Mesenchymal stem cell of adipose (primary cell): ENCODE results near the genes EIF2A and ERICH6.

DNA sequence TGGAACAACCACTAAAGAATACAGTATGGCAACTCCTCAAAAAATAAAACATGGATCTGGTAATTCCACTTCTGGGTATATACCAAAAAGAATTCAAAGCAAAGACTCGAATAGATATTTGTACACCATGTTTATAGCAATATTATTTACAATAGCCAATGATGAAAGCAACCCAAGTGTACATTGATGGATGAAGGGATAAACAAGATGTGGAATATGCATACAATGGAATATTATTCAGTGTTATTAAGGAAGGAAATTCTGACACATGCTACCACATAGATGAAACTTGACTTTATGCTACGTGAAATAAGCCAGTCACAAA lies 55.3 kb downstream of the PFN2 start:
- CAGE, long polyA plus RNA = no peak

DNA sequence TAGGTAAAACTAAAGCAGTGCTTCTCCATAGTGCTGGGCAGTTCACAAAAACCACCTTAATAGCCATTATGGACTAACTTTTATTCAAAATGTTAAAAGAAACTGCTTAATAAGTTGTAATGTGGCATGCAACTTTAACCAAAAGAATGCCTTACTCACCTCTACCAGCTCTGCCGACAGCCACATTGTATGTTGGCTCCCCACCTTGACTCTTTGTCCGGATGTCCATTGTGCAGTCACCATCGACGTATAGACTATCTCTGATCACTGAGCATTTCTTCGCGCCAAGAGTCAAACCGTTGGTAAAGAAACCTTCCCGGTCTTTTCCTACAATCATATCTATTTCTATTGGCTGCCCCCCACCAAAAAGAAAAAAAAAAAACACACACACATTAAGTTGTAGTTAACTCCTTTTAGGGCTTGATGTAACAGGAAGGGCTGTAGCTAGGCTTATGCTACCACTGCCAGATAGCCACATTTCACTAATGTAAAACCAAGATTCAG lies 2.4 kb downstream of the PFN2 start:
- CAGE, long polyA plus RNA = no peak

- CAGE, long polyA plus RNA = no peak
These were observed 584 bp downstream of the PFN2 start for GRCh38 chr3:149969941-149970681.

- CAGE, long polyA plus RNA = no peak
These were observed 107.3 kb upstream of the PFN2 start for GRCh38 chr3:150077967-150078342.

GRCh38 chr3:150225859-150226543 lies 182.1 kb upstream of the TSC22D2 start:
- CAGE, long polyA plus RNA = no peak

- CAGE, long polyA plus RNA = no peak
These were observed 153.7 kb upstream of the TSC22D2 start for GRCh38 chr3:150254303-150254890.

DNA sequence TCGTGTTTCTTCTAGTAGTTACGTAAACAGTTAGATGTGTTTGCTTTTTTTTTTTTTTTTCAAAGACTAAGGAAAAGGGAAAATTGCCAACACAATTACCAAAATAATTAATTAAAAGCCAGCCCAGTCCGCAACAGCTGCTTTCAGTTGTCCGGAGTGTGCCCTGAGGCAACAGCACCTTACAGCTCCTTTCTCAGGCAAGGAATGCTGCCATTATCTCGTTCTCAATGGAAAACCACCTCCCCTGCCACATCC lies 129.2 kb upstream of the TSC22D2 start:
- CAGE, long polyA plus RNA = no peak

DNA sequence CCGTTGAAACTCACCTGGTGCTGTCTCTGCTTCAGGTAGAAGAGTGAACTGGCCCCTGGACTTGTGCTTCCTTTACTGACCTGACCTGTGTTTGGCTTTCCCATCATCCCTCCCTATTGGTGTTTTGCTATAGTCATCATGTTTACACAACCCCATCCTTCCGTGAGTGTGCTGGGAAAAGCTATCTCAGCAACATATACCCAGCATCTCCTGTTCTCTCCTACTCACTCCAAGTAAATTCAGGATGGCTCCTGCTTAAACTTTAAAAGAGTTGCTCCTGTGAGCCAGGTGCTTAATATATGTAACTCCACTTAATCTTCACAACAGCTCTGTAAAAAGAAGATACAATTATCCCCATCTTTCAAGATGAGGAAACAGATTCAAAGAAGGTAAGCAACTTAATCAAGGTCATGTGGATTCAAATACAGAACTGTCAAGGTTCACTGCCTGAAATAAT lies 77.1 kb upstream of the TSC22D2 start:
- CAGE, long polyA plus RNA = no peak

- CAGE, long polyA plus RNA = no peak
These were observed 35.4 kb upstream of the TSC22D2 start for GRCh38 chr3:150372540-150373159.

GRCh38 chr3:150375900-150376687 lies 32.0 kb upstream of the TSC22D2 start:
- CAGE, long polyA plus RNA = no peak

DNA sequence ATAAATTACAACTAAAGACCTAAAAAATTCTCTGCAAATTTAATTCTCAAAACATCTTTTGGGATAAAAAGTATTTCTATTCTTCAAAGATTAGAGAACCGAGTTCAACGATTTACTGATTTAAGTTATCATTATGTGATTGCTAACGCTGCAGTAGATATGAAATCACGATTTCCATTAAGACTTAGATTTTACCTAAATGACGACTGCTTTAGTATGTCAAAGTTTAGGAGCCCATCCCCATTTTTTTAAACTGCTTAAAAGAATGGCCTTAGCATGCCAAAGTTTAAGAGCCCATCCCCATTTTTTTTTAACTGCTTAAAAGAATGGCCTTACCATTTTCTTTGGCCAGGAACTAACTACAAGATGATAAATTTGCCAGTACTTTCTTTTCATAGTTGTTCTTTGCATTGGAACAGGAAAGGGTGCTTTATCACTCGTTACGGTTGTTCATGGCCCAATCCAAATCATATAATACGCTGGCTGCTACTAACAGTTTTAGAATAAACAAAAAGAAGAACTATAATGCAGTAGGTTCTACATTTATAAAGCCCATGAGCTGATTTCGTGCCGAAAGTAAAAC lies 1.0 kb upstream of the TSC22D2 start:
- CAGE, long polyA plus RNA = no peak

DNA sequence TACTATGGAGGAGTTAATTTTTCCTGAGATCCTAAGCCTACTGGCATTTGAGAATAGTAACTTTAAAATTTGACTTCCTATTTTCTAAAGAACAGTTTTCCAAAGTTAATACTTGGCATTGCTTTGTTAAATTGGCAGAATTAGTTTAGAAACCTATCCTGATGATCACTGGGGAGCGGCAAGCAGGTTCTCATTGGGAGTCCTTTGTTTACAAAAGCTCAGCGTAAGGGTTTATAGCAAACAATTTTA lies 18.1 kb downstream of the TSC22D2 start:
- CAGE, long polyA plus RNA = no peak

GRCh38 chr3:150443940-150444526 lies 35.9 kb downstream of the TSC22D2 start:
- CAGE, long polyA plus RNA = no peak

- CAGE, long polyA plus RNA = no peak
These were observed at the start of gene EIF2A for GRCh38 chr3:150546577-150546858. Gene EIF2A, plus strand, starts transcription at chr3:150546787.

GRCh38 chr3:150617349-150618009 lies 14.4 kb downstream of the SELENOT start:
- CAGE, long polyA plus RNA = no peak

- CAGE, long polyA plus RNA = no peak
These were observed 32.3 kb downstream of the SELENOT start for GRCh38 chr3:150635404-150635896.

DNA sequence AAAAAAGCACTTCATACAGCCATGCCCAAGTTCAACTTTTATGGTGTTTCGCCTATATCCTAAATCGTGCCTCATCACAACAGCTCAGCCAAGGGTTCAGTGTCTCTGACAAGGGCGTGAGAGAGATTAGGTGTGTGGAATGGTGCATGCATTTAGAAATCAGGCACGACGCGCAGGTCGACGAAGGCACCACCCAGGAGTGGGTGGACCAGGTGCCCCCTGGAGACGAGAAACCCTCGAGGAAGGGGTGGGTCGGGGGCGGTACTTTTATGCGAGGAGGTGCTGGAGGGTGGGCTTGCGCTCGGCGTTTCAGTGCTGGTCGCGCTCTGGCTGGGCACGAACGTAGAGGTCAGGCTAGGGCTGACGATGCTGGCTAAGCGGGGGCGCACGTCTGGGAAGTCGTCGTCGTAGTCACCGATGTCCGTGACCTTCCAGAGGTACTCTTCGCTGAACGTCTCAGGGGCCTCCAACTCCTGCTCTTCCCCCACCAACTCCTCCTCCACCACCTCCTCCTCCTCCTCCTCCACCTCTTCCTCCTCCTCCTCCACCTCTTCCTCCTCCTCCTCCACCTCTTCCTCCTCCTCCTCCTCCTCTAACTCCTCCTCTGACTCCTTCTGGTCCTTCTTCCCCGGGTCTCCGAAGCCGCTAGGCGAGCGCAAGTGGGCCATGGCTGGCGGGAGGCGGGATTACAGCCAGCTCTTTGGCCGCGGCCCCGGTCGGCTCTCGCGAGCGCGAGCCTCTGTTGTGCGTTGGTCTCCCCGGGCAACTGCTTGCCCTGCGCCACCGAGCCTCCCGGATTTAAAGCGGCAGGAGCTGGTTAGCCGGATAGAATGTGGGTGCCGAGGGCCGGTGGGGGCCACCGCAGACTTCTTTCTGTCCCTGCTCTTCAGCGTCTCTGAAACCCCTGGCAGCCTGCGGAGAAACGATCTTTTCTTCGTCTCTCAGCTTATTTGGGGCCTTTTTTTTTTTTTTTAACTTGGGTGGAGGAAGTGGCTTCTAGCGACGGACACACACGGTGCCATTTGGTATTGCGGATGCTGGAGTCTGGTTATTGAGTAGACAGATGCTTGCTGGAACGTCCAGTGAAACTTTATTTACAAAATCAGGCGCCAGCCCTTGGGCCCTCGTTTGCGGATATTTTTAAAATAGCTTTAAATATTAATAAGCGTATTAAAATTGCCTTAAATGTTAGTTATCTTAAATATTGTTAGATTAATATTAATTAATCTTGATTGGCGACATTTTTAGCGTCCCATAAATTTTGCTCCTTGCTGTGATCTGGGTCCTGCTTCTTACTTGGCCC lies at the start of gene ERICH6:
Gene ERICH6 (minus strand): TSS at position 690 of the 1,303 bp plus-strand sequence.
- CAGE, long polyA plus RNA = no peak

- CAGE, long polyA plus RNA = no peak
These were observed 467 bp upstream of the MED12L start for GRCh38 chr3:151084999-151085394.

DNA sequence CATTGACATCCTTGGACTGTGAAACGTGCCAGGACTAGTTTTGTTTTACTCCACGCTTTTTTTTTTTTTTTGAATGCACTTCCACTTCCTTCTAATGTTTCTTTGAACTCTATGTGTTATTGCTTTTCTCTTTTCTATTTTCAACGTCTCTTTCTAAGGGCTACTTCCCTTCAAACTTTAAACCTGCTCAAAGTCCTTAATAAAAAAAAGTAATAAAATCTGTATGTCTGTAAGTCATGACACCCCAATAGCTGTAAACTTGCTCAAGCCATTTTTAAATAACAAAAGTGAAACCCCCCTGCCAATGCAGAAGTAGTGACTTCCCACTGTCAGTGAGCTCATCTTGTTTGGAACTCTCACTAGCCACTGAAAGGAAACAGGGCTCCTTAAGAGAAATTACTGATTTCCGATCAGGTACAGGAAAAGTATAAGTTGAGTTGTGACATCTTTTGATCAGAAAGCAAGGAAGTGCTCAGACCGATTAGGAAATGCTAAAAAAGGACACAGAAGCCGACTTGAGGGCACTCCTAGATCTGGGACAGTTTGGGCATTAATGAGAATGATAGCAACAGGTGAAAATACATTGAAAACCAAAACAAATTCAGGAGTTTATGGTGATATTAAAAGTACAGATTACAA lies 27.6 kb upstream of the GPR171 start:
- CAGE, long polyA plus RNA = no peak

DNA sequence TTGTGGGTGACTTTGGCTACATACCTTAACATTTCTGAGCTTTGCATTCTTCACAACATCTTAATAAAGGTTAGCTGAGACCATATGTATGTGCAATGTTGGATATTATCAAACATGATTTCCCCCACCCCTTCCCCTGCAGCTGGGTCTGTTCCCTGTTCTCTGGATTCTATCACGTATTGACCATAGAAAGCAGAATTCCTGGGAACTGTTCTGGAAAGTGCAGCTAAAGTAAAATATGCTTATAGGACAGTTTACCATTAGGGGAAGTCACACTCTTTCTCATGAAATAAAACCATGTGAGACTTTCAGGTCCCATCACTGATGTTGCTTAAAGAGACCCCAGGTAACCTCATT lies 16.3 kb downstream of the GPR87 start:
- CAGE, long polyA plus RNA = no peak